SK-MEL-5 (cell line): ENCODE data around the genes EFCAB12 and PLXND1.

RAMPAGE:
- cytosol, long total RNA = no peak
- long total RNA = no peak
- nucleus, long total RNA = no peak
These were observed at the start of gene EFCAB12 for GRCh38 chr3:129428117-129429137. TSS of gene EFCAB12 (minus strand) at chr3:129428636.

GRCh38 chr3:129441807-129442328, 1.8 kb downstream of the IFT122 start:
RAMPAGE:
- cytosol, long total RNA = no peak
- long total RNA = no peak
- nucleus, long total RNA = no peak

DNA sequence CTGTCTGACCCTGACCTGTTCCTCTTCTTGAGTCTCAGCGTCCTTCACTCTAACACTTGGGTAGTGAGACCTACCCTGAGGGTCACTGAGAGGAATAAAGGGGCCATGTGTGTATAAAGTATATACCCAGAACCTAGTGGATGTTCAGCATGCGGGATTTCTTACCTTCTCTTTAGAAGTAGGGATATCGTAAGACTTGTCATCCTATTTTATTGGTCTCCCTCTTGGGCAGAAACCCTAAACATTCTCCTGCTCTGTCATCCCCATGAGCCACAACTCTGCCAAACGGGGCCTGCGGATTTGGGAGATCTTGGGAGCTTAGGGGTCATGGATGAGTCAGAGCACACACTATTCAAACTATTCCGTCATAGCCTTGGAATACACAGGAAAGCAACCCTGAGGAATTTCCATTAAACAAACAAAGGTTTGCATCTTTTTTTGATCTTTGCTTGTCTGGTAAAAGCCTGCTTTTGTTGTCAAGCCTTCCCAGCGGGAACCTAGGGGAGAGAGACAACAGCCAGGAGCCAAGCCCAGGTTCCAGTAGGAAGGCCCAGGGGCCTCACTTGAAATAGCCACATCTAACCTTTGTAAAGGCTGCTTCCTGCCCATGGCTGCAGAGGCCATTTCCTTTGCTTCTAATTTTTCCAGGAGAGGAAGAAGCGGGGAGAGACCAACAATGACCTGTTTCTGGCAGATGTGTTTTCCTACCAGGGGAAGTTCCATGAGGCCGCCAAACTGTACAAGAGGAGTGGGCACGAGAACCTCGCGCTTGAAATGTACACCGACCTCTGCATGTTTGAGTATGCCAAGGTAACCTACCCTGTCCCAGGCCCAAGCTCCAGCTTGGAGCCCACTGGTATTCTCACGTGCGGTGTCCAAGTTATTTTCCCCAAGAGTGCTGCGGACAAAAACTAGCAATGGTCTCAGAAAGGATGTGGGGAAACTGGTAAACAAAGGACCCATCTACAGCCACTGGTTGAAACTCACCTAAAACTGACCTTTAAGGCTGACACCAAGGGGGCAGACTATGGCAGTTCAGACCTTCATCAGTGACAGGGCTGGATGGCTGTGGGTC, 33.3 kb upstream of the RHO start:
RAMPAGE:
- cytosol, long total RNA = no peak
- long total RNA = no peak
- nucleus, long total RNA = no peak

DNA sequence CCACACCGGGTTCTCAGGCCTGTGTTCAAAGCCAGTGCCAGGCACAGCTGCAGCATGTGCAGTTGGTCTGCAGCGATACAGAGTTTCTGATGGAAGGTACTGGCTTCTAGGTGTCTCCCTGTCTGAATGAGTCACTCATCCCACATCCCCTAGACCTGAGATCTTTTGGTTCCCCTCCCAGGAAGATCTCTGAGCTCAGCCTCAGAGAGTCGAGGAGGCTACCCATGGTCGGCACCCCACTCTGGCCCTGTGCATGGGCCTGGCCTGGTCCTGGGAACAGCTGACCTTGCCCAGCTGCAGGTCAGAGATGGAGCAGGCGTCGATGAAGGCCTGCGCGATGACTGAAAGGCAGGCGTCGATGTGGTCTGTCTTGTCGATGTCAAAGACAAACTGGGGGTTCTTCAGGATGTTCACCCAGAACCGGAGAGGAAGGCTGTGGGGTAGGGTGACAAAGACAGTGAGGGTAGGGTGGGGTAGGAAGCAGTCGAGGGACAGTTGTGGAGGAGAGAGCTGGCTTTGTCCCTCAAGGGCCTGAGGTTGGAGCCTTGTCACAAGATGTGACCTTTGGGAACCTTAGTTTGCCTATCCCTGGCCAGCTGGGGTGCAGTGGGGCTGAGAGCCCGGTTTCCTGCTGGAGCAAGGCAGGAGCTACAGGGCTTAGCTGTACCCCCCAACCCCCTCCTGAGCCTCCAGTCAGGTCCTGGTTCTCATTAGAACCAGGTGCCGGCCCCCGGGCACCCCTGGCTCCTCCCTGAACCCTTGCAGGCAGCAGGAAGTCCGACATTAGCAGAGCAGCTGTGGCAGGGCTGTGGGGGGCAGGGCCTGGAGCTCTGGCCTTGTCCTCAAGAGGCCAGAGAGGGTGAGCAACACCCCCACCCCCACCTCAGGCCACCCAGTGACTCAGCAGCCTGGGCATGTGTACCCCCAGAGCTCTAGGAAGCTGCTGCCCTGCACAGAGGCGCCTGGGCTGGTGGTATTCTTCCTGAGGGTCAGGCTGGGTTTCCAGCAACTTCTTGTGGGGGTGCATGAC, 15.5 kb downstream of the H1-8 start:
RAMPAGE:
- cytosol, long total RNA = no peak
- long total RNA = no peak
- nucleus, long total RNA = no peak

DNA sequence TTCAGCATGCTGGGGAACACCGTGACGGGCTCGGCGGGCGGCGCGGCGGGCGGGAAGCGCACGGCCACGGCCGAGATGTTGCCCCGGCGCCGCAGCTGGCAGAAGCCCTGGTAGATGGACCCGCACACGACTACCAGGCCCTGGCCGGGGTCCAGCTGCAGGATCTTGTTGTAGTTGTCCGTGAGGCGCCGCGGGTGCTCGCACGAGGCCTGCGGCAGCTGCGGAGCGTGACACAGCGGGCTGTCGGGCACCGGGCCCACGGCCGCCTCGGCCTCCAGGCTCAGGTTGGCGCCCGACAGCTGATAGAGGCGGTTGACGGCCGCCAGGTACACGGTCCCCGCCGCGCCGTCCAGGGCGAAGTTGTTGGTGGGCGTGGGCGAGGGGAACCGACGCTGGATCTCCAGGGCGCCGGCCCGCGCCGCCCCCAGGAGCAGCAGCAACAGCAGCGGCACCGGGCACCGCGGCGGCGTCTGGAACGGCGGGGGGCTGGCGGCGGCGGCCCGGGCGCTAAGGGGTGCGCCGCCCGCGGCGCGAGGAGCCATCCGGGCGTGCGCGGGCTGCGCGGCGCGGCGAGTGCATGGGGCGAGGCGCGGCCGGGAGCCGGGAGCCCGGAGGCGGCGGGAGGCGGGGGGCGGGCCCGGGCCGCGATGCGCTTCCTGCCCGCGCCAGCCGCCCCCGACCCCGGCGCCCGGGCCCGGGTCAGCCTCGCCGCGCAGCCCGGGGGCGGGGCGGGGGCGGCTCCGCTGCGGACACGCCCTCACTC, at the start of gene PLXND1:
TSS of gene PLXND1 (minus strand) at position 579 of the 763 bp plus-strand sequence.
RAMPAGE:
- cytosol, long total RNA = no peak
- long total RNA = no peak
- nucleus, long total RNA = no peak

RAMPAGE:
- cytosol, long total RNA = no peak
- long total RNA = no peak
- nucleus, long total RNA = no peak
These were observed 48.8 kb upstream of the PLXND1 start for GRCh38 chr3:129655184-129655784.

DNA sequence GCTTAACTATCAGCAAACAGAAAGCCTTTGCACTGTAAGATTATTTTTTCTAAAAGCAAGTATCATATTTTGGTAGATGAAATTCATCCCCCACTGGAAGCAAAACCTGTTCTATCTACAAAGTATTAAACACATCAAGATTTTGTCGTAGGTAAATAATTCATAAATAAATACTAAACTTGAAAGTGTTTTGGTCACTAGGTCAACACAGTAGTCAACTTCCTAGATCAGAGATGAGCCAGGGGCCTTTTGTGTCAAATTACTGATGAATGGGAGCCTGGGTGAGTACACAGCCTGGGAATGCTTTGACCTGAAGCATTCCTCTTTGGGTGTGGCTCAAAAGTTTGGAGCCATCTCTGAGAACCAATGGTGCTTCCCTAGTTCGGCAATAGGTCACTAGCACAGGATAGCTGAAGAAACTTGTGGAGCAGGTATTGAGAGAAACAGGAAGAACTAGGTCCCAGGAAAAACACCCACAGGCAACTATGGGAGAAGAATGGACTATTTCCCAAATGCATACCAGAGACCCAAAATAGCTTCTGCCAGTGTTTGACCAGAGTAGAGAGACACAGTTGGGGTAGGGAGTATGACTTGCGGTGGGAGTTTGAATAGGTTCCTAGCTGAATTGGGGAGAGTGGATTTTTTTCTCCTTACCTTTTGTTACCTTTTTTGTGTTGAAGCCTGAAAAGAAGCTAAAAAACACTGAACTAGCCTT, 56.6 kb upstream of the PLXND1 start:
RAMPAGE:
- cytosol, long total RNA = no peak
- long total RNA = no peak
- nucleus, long total RNA = no peak

DNA sequence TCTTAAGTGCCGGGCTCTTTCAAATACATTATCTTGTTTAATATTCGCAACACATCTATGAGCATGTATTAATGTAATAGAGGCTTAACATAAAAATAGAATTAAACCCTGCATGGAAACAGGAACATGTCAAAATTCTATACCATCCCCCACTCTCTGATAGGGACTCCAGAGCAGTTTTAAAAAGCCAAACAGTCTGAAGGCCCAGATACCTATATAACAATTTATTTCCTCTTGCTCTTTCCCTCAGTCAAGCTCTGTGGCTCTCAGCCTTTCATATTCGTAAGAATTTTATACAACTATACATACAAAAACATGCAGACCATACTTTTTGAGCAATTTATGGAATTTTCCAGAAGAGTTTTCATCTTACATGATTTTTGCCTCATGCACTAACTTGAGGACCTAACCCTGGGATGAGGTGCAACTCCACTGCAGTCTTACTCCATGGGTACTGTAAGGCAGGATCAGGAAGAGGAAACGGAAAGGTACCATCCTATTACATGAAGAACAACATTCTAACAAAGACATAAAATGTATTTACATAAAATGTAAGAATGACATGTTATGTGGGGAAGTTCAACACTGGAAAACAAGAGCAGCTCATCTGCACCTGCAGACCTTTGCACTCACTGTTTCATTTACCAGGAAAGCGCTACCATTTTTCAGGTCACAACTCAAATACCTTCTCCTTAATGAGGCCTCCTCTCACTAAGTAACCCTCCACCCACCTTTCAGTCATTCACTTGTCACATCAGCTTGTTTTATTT, 2.9 kb downstream of the TMCC1 start:
RAMPAGE:
- cytosol, long total RNA = no peak
- long total RNA = no peak
- nucleus, long total RNA = no peak

RAMPAGE:
- cytosol, long total RNA = no peak
- long total RNA = no peak
- nucleus, long total RNA = no peak
These were observed 59.7 kb downstream of the ATP2C1 start for GRCh38 chr3:130953545-130954079.

DNA sequence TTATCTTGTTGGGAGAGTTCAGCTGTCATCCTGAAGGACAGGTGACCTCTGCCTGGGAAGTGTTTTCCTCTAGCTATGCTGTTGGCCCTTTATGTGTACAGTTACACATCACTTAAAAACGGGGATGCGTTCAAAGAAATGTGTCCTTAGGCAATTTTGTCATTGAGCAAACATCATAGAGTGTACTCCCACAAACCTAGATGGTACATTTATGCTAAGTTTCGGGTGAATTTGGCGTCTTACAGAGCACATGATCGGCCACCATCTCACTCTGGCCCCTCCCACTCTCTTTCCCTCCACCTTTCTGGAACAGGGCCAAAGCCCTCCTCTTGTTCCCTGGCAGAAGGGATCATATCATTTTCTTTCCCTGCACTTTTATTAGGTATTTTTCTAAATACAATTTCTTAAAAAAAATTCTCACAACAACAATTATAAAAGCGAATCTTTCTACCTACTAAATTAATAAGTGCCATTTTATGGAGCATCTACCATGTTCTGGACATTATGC, 164.1 kb upstream of the NUDT16 start:
RAMPAGE:
- cytosol, long total RNA = no peak
- long total RNA = no peak
- nucleus, long total RNA = no peak

RAMPAGE:
- cytosol, long total RNA = no peak
- long total RNA = no peak
- nucleus, long total RNA = no peak
These were observed 30.4 kb upstream of the NUDT16 start for GRCh38 chr3:131351129-131351620.

DNA sequence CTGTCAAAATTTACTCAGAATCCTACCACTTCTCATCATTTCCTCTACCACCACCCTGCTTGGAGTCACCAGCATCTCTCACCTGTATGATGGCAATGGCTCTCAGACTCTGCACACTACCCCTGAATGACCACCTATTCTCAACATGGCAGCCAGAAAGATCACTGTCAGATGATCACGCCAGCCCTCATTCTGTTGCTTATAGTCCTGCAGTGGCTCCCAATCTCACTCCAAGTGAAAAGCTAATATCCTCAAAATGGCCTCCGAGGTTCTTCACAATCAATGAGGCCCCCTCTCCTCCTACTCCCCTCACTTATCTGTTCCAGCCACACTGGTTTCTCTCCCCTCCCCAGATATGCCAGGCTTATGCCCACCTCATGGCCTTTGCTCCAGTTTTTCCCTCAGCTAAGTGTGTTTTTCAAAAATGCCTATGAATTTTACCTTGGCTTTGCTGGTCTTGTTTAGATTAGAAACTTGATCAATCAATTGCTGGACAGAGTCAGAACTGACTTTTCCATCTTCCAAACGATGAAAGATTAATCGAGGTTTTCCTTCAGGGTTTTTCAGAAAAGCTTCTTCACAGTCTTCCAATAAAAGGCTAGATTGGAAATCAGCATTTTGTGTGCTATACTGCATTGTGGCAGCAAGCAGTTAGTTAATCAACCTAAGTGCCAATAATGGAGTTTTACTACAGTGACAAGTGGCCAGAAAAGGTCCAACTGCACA, 14.4 kb downstream of the NPHP3 start:
RAMPAGE:
- cytosol, long total RNA = no peak
- long total RNA = no peak
- nucleus, long total RNA = no peak

RAMPAGE:
- cytosol, long total RNA = no peak
- long total RNA = no peak
- nucleus, long total RNA = no peak
These were observed 103.6 kb upstream of the BFSP2 start for GRCh38 chr3:133296281-133296728.

GRCh38 chr3:133441658-133442264, 41.9 kb downstream of the BFSP2 start:
RAMPAGE:
- cytosol, long total RNA = no peak
- long total RNA = no peak
- nucleus, long total RNA = no peak

DNA sequence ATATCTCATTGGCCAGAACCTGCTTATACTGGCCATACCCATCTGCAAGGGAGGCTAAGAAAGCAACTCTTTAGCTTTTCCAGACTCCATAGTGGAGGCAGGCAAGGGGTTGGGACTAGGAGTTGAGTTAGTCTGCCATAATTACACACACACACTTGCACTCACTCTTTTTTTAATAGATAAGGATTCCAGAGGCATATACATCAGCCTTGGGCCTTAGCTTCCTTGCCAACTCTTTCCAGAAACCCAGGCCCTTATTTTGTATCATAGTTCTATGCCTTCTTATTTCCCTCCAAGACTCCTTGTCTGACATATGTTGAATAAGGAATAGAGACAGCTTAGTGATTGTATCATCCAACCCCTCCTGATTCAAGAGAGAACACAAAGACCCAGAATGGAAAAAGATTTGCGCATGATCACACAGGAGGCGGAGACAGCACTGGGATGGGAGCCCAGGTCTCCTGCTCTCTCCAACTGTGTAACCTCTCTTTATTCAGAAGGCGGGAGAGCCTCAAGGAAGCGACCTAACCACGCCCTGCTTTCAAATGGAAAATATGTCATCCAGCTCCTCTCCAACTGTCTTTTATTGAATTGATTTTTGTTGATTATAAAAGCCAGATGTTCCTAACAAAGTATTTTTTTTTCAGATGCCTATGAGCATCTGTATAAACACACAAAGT, 74.2 kb downstream of the BFSP2 start:
RAMPAGE:
- cytosol, long total RNA = no peak
- long total RNA = no peak
- nucleus, long total RNA = no peak

DNA sequence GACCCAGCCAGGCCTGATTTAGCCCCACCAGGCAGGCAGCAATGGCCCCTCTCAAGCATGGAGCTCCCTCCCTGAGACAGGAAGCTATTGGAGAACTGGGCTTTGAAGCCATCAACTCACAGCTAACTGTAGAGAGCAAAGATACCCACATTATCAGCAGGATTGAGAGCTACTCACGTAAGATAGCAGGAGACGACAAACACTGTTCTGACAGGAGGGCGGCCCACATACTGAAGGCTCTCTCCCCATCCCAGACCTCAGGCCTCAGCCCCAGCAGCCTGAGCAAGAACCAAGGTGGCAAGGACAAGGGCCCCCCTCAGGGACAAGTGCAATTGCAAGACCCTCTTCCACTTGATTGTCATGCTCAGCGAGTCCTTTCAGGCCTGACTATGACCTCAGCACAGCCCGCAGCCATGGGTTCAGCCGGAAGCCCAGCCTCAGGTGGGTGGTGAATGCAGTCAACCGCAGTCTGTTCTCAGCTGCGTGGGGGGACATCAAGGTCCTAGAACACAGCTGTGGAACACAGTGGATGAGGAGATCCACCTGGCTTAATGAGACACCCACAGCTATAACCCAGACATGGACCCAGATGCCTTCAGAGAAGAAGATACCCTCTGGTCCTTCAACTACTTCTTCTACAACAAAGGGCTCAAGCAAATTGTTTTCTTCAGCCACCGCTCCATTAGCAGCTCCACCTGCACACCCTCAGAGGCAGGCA, 82.6 kb upstream of the CDV3 start:
RAMPAGE:
- cytosol, long total RNA = no peak
- long total RNA = no peak
- nucleus, long total RNA = no peak

RAMPAGE:
- cytosol, long total RNA = no peak
- long total RNA = no peak
- nucleus, long total RNA = no peak
These were observed 592 bp upstream of the TOPBP1 start for GRCh38 chr3:133662285-133662781.

RAMPAGE:
- cytosol, long total RNA = no peak
- long total RNA = no peak
- nucleus, long total RNA = no peak
These were observed 14.1 kb upstream of the TOPBP1 start for GRCh38 chr3:133675912-133676179.

GRCh38 chr3:133733305-133733650, 12.9 kb upstream of the TF start:
RAMPAGE:
- cytosol, long total RNA = no peak
- long total RNA = no peak
- nucleus, long total RNA = no peak

RAMPAGE:
- cytosol, long total RNA = no peak
- long total RNA = no peak
- nucleus, long total RNA = no peak
These were observed 37.3 kb upstream of the SLCO2A1 start for GRCh38 chr3:134066949-134067561.